Endothelial cell (in vitro differentiated cells): ENCODE measurements around a stretch of chr2.

DNA sequence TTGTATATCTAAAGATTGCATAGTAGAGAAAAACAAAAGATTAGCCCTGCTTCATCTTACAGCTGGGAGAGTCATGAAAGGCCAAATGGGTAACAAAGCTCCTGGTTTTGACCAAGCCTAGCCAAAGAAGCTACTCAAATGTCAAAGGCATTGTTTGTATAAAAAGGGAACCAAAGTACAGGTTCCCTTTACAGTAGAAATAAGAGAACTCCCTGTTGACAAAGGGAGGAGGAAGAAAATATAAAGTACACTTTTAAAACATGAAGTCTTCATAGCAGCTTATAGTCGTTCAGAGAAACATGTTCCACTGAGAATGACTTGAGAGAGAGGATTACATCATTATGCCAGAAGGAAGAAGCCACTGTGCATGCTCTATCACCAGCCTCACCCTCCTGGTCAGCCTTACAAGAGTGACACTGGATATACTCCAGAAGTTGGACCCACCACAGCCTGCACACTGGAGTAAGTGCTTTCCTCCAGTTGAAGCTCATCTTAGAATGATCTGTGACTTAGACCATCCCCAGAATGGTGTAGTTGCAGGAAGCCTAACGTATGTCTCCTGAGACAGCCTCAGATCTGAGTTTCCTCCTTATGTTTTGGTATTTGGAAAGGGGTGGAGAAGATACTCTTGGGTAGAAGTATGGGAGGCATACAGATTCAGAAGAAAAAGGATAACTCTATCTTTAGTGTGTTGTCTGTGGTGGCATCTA, 2.4 kb upstream of the DHRS9 start:
- PRO-cap, result no peak

- PRO-cap, result no peak
Measured at GRCh38 chr2:169258804-169259387, 103.4 kb downstream of the LRP2 start.

GRCh38 chr2:169363386-169364012, 1.2 kb upstream of the LRP2 start:
- PRO-cap, result no peak

GRCh38 chr2:169478394-169478858, 868 bp upstream of the BBS5 start:
- PRO-cap, result no peak

DNA sequence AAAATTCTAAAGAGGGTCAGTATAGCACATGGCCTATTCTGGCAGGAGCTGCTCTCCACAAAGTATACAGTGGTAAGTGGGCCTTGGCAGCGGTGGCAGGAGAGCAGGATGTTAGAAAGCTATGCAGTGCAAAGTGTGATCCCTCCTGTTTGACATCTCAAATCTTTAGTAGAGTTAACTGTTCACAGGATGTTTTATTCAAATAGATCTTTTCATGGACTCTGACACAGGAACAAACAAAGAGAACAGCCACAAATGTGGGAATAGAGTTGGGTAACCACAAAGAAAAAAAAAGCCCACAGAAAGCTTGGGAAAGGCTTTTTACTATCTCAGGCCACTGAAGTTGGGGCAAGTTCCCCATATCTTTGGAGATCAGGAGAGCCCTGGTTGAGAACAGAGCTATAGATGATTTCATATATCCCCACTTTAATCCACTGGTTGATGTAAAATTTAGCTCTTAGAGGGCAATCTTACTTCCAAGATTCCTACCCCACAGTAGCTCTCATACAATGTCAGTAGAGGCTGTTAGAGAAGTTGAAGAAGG, 10.5 kb downstream of the CFAP210 start:
- PRO-cap, result no peak

DNA sequence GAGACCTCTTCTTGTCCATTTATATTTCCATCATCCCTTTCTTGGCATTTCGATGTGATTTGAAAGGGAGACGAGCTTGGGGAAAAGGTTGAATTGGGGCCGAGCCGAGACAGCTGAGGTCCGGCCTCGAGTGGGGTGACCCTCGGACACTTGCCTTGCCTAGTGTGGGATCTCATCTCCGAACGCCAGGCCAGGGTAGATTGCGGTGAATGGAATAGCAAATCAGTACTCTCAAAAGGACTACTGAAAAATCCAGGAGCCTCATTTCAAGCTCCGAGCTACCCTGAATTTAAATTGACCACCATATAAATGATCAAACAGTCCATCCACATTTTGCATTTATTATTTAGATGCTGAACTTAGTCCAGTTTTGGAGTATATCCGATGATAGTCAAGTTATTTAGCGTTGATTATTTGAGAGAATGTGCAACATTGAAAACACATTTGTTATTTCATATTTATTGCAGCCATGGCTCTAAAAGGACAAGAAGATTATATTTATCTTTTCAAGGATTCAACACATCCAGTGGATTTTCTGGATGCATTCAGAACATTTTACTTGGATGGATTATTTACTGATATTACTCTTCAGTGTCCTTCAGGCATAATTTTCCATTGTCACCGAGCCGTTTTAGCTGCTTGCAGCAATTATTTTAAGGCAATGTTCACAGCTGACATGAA, 1.1 kb downstream of the KLHL23 start:
- PRO-cap, result unidirectional peak, minus-strand start at position 166 of the sequence

- PRO-cap, result no peak
Measured at GRCh38 chr2:170024613-170025507, 153.1 kb upstream of the MYO3B start.

GRCh38 chr2:170089944-170090798, 87.8 kb upstream of the MYO3B start:
- PRO-cap, result no peak

DNA sequence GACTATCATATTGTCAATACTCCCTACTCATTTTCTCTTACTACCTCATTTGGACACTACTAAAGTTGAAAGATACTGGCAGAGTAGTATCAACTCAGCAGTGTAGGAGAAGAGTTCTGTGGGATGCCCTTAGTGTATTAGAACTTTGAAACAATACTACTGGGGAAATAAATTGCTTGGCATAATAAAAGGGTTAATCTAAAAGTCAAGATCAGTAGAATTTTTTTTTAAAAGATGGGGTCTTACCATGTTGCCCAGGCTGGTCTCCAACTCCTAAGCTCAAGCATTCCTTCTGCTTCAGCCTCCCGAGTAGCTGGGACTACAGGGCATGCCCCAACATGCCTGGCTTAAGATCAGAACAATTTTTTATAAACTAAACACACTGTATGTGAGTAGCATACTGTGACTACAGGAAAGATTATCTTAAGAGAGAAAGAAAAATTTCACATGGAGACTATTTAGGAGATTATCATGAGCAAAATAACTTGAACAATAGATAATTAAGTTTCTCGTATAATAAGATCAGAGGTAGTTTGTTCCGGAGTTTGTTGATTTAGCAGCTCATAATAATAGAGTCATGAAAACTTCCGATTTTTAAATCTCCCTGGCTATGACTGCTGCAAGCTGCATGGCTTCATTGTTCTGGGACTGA, 43.7 kb downstream of the MYO3B start:
- PRO-cap, result no peak

DNA sequence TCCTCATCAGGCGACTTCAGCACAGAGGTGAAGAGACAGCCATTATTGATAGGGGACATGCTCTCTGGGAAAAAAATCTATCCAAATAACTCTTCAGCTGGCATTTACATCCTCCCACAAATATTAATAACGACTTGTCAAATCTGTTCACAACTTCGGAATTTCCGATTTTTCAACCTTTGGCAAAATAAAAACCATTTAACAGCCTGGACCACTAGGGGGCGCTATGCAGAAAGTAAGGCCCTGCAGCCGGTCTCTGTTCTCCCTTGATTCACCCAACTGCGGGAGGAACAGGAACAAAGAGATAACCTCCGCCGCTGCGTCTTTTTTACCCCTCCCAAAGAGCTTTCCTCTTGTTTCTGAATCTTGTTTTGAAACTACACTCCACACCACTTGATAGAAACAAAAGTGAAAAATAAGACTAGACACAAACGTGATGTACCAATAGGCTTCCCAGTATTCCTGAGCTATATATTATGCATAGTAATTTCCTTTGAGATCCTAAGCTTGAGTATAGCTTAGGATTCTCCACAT, 231.1 kb downstream of the MYO3B start:
- PRO-cap, result no peak

GRCh38 chr2:170714976-170715085, 306 bp upstream of the SP5 start:
- PRO-cap, result no peak

DNA sequence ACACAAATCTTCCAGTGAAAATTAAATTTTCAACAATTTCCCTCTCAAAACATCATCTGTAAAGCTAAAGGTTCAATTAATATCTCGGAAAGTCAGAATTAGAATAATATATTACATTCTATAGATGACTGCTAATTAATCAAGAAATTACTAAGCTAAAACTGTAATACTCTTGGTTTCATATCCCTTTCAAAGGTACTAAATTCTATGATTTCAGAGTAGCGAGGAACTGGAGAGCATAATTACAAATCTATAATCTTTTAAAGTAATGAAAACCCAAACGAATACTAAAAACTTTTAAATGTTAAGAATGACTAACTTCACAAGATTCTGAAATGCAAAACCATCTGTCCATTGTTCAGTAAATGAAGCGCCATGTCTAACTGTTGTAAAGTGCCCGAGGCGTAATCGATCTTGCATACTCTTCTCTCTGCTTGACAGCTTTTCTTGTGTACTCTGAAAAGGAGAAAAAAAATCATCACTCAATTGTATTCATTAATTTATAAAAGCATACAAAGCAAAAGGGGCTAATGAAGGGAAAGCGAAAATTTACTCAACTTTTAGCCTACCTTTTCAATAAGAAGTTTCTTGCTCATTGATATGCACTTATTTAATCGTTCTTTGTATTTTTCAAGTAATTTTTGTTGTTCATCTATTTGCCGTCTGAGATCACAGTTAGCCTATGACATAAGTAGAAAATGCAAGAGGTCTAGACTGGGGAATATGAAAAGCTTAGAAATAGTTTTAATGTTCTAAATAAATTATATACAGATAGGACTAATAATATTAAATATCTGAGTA, 111.0 kb downstream of the TLK1 start:
- PRO-cap, result no peak

DNA sequence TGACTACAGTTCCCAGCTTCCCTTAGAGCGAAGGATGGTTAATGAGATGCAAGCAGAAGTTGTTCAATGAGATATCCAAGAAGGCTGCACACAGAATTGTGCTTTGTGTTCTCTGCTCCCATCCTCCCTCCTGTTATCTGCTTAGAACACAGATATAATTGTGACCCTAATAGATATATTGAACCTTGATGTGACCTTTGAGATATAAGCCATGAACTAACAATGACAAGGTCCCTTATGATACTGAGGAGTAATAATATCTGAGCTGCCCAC, 109.4 kb downstream of the TLK1 start:
- PRO-cap, result no peak

DNA sequence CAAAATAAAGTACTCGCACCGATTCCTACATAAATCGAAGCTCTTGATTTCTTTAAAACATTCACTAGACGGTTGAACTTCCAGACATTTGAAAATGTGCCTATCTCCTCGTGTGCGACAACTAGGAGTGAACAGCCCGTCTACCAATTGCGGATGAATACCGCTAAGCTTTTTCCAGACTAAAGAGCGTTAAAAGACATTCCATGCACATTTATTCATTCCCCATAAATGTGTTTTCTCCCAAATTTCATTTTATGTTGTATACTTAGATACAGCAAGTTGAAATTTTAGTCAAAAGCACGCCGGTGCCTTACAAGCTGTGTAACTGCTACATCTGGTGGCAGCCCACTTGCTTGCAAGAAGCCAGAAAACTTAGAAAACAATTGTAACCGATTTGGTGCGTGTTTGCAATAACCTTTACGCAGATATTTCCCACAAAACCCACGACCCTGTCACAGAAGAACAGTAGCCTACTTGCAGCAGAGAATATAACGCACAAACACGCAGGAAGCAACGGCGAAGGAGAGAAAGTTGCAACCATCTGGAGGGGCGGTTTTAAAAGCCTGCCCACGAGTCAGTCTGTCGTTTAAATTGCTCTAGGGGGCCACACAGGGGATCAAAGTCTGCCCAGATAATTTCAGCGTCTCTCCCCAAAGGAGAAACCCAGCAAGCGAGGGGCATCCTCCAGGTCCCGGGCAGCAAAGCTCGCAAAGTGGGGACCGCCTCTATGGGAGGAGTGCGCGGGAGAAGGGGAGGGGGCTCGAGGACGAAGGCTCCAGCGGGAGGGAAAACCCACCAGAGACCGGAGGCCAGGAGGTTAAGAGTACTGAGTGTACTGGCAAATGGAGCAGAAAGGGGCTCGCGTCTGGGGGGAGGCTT, 1.3 kb downstream of the TLK1 start:
- PRO-cap, result bidirectional peak, plus-strand start at position 798 of the sequence, minus-strand start at position 700 of the sequence

DNA sequence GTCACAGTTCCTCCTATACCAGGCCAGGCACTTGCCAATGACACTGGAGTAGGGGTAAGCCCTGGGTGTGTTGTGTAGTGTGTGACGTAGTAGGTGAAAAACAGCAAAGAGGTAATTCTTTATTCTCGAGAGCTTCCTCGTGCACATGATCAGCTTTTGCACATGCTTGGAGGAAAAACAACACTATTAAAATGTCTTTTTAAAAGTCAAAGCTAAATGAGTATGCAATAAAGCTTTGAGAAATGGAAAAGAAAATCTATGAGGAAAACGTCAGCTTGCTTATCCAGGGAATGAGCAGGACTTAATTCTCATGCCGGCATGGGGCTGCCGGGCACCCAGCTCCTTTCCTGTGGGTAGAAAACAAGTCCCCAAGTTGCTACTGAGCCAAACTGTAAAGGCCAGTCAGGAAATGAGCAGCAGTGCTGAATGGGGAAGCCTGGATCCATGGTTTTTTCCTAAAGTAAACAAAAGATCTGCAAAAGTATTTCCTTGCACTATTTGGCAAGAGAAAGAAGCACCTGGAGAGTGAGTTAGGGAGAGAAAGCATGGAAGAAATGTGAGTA, 117.8 kb downstream of the METTL8 start:
- PRO-cap, result no peak

DNA sequence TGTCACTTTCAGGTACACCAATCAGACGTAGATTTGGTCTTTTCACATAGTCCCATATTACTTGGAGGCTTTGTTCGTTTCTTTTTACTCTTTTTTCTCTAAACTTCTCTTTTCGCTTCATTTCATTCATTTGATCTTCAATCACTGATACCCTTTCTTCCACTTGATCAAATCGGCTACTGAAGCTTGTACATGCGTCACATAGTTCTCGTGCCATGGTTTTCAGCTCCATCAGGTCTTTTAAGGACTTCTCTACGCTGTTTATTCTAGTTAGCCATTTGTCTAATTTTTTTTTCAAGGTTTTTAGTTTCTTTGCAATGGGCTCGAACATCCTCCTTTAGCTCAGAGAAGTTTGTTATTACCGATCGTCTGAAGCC, 79.2 kb downstream of the METTL8 start:
- PRO-cap, result no peak

DNA sequence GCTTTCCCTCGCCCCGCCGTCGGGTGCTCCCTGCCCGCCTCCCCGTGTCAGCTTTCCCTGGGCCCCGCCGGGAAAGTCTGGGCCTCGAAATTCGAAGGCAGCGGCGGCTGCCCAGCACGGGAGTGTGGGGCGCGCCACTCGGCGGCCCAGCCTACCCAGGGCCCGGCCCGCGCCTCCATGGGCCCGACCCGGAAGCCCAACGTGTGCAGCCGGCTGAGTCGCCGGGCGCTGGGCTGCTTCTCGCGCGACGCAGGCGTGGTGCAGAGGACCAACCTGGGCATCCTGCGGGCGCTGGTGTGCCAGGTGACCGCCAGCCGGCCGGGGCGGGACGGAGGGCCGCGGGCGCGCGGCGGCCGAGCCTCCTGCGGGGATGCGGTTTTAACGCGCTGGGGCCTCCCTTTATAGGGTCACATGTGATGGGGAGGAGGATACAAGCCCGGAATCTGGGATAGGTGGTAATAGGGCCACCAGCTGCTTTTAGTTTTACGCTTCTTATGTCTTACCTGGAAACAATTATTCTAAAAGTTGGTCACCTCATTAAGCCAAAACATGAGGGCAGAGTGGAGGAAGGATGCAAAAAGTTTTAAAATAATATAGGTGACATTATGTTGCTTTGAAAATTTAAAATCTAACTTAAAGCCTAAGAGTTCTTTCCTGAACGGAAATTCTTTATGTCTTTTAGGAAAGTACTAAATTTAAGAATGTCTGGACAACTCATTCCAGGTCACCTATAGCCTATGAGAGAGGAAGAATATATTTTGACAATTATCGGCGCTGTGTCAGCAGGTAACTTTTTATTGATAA, 577 bp downstream of the DCAF17 start:
- PRO-cap, result bidirectional peak, plus-strand start at position 429 of the sequence, minus-strand start at position 372 of the sequence

DNA sequence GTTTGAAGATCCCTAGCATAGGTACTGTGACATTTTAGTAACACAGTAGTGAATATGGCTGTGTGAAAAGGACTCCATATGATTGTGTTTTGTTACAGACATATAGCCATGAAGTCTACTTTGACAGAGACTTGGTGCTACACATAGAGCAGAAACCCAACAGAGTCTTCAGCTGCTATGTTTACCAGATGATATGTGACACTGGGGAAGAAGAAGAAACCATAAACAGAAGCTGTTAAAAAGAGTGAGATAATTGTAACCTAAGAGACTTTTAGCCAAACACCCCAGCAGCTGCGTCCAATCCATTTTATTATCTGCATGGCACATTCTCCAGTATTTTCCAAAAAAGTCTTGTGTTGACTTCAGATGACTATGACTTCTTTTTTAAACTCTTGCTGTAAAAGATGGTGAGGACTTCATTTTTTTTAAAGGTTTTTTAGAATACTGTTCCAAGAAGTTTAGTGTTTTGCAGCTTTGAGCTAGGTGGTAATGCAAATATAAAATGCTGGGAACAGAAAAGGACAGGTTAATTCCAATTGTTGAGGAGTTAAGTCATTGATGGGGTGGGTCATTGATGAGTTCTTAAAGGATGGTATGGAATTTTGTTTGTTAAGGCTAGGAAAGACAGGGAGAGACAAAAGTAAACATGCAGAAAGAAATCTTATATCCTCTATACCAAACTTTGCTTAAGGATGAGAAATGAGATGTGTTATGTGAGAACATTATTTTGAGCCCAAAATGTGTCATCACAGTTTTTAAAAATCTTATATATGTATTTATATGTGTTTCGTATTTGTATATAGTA, 41.2 kb upstream of the CYBRD1 start:
- PRO-cap, result no peak

DNA sequence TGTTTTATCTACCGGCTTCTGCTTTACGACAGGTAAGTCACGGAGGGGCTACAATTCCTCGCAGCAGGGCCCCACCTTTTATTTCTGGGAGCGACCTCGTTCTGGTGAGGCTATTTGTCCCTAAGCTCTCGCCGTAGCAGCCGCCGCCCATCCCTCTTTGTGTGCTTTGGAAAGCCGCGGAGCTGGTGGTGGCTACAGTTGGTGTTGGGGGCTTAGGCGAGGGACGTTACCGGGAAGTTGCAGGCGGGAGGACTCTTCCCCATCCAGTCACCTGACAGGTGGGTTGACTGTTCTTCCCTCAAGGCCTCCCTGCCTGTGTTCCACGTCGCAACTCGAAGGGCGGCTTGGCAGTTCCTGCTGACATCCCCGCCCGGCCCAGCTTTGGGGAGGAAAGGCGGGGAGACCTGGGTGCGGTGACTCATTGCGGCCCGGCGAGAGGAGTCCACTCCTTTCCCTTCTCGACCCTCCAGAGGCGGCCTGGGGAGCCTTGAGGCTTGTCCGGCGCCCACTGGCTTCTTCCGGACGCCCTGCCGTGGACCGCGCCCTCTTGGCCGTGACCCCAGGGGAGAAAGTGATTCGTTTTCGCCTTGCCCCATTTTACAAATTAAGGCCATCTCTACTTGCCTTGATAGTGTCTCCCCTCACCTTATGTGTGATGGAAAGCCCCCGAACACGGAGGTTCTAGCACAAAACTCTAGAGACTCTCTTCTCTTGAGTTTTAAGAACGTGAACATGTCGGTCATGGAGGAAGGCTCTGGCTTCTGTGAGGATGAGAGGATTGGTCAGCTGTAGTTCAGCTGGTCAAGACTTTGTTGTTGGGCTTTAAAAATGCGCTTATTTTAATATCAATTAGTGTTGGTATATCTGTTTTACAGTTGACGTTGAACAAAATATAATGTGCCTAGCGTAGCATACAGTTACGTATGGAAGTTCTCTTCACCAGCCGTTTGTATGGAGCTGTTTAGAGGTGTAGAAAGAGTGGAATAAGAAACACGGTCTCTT, 628 bp downstream of the DYNC1I2 start:
- PRO-cap, result bidirectional peak, plus-strand start at position 195 of the sequence, minus-strand start at position 377 of the sequence; unidirectional peak, minus-strand start at position 765 of the sequence

GRCh38 chr2:171858541-171858867, 35.5 kb downstream of the SLC25A12 start:
- PRO-cap, result no peak